Myometrial cell (primary cell): Measurements from ENCODE around the genes FAM216B, EPSTI1, ENOX1 and SMIM2.

DNA sequence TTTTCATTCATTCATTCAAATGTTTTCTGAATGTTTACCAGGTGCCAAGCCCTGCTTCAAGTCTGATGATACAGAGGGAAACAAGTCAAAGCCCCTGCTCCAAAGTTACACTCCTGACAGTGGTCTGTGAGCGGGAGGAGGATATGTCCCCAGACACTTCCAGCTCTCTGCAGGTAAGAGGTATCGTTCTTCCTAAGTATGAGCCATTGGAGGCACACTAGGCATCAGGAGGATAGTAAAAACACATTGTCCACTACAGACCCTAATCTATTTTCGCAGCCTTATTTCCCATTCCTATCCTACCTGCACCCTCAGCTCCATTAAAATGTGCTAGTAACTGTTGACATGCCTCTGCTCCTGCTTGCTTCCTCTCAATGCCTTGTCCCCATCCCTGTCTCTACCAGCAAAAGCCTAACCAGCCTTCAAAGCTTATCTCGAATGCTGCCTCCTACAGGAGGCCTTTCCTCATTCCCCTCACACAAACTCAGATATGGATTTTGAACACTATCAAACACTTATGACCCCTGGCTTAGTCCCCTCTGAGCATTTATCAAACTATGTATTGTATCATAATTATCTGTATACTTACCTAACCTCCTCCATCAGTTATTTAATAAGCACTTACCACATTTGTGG is 6.2 kb upstream of the WBP4 start:
- RAMPAGE, long total RNA, result no peak

DNA sequence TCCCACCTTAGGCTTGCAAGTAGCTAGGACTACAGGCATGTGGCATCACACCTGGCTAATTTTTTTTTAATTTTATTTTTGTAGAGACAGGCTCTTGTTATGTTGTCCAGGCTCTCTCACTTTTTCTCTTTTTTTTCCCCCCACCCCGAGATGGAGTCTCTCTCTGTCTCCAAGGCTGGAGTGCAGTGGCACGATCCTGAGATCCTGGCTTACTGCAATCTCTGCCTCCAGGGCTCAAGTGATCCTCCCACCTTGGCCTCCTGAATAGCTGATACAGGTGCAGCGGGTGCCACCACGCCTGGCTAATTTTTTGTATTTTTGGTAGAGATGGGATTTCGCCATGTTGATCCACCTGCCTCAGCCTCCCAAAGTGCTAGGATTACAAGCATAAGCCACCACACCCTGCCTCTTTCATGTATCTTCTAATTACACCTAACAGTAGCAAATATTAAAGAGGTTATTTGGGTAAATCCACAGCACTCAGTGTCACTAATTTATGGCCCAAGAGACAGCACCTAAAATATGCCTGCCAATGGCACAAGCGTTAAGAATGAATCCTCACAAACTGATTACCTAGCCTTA is 4.0 kb upstream of the WBP4 start:
- RAMPAGE, long total RNA, result no peak

DNA sequence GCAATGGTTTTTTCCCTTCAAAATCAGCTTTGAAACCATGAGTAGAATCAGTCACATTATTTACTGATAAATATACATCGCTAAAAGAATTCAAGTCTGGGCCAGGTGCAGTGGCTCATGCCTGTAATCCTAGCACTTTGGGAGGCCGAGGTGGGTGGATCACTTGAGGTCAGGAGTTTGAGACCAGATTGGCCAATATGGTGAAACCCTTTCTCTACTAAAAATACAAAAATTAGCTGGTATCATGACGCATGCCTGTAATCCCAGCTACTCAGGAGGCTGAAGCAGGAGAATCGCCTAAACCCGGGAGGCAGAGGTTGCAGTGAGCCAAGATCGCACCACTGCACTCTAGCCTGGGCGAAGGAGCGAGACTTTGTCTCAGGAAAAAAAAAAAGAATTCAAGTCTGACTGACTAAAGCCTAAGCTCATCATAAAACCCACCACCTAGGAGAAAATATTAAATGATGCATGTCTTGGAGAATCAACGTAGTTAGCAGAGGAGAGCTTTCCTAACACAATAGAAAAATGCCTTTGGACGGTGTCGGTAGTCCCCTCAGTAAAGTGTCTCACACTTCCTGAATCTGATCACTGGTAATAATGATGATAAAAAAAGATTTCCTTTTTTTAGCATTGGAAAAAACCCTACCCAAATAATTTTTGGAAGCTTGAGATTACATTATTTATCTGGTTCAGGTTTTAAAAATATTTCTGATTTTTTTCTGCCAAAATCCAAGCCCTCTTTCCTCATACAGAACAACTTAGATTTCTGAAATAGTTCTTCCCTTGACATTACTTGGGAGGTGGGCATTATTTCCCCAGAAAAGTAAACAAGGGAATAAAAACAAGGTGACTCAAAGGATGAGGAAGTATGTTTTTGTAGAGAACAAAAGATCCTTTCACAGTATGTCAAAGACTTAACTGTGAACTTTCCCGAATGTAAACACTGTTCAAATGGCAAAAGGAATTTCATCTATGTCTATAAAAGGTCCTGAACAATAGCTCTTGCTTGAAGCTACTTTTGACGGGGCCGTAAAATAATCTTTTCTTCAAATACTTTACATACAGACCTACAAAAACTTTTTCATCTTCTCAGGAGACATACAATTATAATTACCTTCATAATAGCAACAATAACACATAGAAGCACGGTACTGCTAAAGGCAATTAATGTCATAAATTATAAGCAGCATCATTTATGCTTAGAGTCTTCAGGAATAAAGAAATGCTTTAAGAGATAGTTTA is 190.7 kb downstream of the RGCC start:
- RAMPAGE, long total RNA, result no peak

- RAMPAGE, long total RNA, result no peak
Observed at GRCh38 chr13:41720712-41721905, 239.8 kb downstream of the VWA8 start.

- RAMPAGE, long total RNA, result no peak
Observed at GRCh38 chr13:42083337-42083985, 35.0 kb downstream of the DGKH start.

GRCh38 chr13:42108264-42108897 is 59.9 kb downstream of the DGKH start:
- RAMPAGE, long total RNA, result no peak

DNA sequence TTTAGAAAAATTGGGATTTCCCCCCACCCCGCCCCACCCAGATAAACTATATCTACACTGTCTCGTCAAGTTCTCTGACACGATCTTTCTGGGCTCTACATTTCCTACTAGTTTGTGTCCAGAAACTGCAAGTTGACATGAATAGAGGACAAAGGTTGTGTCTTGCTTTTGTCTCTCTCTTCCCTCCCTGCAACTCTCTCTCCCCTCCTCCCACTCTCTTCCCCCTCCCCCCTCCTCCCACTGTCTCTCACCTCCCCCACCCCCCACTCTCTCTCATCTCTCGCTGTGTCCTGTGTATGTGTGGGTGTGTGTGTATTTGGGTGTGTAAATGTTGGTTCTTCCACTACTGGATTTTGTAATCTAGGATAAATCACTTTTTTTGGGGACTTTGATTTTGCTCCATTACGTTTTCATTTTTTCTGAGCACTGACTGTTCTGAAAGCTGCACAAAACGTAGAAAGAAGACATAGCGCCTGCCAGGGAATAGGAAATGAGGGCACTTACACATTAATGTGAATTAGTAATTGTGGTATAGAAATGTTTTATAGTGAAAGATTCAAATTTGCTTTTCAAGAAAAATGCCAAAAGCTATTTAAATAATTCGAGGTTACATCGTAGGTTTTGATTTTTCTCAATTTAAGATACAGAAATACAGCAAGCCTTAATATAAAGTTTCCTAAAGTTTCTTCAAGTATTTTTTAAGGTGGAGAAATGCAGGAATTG is 48.5 kb downstream of the AKAP11 start:
- RAMPAGE, long total RNA, result no peak

DNA sequence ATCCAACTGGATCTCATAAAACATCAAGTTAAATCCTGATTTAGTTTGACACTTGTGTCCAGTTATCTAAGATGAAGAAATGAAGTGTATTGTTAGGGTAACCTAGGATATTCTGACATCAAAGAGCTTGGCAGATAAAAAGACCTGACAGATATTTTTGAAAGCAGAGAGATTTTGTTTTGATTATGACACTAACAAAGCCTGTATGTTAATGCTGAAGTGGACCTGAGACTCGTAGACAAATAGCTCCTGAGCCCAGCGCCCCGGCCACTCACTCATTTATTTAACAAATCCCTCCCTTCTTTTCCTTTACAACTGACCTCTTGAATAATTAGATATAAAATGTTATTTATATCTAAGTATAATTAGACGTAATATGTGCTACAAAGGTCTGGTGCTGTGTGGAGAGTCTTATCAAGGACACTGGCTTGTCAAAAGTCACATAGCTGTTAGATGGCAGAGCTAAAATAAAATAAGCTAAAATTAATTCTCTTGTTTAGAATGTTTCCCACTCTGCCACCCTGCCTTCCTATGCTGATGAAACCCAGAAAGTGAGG is 73.1 kb upstream of the FAM216B start:
- RAMPAGE, long total RNA, result no peak

DNA sequence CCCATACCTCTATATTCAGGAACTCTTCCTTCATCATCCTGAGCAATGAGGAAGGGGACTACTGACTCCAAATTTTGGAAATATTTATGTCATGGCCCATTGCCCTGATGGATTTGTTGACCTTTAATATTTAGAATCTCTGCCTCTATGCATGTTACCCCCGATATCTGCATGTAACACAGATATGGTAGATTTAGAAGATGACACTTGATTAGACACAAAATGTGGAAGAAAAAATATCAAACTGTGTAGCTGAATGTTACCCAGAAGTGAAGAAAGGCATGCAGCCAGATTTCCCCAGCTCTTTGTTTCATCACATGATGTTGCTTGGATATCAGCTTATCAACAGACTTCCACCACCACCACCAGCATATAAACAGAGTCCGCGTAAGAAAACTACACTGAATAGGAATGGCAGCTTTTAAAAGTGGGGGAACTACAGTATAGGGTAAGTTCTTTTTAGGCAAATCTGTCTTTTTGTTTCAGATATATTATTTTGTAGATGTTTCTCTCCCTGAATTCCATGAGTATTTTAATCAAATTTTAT is at the start of gene FAM216B:
Gene FAM216B, plus strand, starts transcription at position 368 of the 547 bp plus-strand sequence.
- RAMPAGE, long total RNA, result no peak

- RAMPAGE, long total RNA, result no peak
Observed at GRCh38 chr13:42968916-42969268, 23.1 kb downstream of the EPSTI1 start.

DNA sequence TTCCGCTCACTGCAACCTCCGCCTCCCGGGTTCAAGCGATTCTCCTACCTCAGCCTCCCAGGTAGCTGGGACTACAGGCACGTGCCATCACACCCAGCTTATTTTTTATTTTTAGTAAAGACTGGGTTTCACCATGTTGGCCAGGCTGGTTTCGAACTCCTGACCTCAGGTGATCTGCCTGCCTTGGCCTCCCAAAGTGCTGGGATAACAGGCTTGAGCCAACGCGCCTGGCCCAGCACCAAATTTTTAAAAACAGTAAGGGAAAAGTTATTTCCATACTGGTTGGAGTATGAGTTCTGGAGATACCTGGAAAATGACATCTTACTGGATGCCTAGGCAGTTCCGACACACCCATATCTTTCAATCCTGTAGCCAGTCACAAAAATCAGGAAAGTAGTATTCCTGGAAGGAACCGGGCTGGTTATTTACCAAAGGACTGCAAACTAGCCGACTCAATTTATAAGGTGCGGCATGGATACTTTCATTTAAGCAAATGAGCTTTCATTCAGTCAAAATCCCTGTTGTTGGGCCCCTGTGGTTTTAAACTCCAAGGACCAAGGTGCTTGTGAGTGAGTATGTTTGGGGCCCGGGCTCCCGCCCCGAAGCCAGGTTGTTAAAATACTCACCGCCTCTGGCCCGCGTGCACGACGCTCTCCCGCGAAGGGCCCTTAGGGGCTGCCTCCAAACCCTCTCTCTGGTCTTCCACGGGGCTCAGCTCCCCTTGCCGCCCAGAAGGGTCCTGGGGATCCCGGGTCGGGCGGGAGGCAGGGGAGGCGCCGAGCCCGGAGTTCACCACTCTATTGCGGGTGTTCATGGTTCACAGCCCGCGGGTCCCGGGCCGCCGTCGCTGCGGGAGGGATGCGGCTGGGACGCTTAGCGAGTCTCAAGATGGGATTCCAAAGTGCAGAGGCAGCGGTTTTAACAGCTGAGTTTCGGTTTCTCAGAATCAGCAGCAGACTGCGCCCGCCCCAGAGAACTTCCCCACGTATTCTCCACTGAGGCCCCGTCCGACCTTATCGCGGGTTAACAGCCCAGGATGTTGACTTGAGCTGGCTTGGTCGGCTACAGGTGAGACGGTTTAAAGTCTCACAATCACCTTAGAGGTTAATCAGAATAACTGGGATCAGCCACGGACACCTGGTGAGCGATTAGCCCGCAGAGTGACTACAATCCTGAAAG is at the start of gene EPSTI1:
Gene EPSTI1, minus strand, starts transcription at position 890 of the 1,179 bp plus-strand sequence.
- RAMPAGE, long total RNA, result start-site peak on the minus strand centred at position 868 of the sequence, 51 bp wide, 275 and 46 reads in 2 replicates

DNA sequence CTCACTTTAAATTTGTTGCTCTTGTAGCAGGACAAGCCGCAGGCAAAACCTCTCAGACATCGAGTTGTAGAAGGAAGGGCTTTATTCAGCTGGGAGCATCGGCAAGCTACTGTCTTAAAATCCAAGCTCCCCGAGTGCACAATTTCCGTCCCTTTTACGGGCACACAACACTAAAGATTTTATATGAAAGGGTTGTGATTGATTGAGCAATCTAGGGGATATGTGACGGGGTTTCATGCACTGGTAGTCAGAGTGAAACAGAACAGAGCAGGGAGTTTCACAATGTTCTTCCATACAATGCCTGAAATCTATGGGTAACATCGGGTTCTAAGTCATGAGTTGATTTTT is 21.9 kb downstream of the DNAJC15 start:
- RAMPAGE, long total RNA, result no peak

DNA sequence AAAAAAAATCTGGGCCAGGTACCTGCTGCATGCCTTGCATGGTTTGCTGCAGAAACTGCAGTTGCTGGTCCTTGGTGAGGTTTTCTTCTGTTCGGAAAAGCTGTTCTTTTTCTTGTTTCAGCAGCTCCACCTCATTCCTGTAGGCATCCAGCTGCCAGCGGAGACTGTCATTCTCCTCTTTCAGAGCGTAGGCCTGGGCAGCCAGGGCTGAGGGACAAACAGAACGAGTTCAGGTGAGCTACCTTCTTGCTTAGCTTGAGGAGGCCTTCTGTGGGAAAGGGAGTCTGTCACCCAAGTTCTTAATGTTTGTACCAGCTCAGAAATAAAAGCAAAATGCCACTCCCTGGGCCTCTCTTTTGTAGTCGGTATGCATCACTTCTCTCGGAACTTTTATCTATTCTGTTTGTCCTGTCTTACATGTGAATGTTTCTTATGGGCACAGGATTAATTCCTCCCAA is 275.0 kb downstream of the DNAJC15 start:
- RAMPAGE, long total RNA, result no peak

DNA sequence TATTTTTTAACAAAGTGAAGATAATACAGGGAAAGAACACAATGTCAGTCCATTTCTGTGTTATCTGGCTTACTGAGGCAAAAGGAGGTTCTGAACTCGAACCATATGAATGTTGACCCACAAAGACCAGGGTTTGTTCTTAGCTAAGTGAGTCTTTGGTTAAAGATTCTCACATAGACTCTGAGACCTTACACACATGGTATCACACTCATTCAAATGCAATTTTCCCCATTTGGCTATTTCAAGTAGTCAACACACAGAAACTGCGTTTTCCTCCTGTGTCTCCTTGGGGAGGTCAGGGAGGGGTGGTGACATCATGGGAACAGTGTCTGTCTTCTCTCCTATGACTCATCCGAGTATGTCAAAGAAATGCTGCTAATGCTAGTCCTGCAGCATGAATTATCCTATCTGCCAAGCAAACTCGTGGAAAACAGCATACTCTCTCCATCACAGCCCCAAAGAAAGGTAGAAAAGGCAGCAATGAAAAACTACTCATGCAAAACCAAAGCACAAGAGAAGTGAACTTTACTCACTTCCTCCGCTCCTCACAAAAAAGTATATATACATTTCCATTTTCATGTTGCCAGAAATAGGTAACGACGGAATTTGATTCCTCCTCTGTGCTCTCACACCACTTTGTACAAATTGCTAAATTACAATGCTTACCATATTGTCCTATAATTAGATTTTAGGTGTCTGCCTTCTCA is 100.2 kb downstream of the ENOX1 start:
- RAMPAGE, long total RNA, result no peak

GRCh38 chr13:43786410-43787732 is at the start of gene ENOX1:
Gene ENOX1 (minus strand): TSS chr13:43786972.
- RAMPAGE, long total RNA, result no peak

DNA sequence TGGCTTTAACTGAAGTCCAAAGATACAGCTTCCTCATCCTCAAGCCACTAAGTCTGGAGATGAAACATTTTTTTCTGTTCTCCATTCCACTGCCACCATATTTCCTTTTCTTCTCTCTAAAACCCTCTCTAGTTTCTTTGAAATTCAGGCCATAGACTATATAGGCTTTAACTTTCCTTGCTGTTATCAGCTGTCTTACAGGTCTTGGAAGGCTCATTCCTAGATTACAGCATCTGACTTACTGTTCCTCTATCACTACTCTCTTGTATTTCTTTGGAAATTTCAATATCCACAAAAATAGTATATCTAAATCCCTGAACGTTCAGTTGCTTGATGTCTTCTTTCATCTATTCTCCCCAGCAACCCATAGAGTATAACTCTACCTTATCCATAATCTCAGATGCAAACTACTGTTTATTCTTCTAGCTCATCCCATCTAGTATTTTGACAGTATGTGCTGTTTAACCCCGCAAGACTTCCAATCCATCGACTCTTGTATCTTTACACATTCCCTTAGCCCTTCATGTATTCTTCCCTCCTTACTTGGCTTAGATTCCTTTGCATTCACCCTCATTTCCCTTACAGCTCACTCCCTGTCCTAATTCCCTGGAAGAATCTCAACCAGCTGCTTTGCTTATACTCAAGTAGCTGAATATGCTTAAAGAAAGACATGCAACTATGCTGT is 7.7 kb downstream of the CCDC122 start:
- RAMPAGE, long total RNA, result no peak

- RAMPAGE, long total RNA, result no peak
Observed at GRCh38 chr13:43908737-43909366, 29.1 kb downstream of the LACC1 start.

DNA sequence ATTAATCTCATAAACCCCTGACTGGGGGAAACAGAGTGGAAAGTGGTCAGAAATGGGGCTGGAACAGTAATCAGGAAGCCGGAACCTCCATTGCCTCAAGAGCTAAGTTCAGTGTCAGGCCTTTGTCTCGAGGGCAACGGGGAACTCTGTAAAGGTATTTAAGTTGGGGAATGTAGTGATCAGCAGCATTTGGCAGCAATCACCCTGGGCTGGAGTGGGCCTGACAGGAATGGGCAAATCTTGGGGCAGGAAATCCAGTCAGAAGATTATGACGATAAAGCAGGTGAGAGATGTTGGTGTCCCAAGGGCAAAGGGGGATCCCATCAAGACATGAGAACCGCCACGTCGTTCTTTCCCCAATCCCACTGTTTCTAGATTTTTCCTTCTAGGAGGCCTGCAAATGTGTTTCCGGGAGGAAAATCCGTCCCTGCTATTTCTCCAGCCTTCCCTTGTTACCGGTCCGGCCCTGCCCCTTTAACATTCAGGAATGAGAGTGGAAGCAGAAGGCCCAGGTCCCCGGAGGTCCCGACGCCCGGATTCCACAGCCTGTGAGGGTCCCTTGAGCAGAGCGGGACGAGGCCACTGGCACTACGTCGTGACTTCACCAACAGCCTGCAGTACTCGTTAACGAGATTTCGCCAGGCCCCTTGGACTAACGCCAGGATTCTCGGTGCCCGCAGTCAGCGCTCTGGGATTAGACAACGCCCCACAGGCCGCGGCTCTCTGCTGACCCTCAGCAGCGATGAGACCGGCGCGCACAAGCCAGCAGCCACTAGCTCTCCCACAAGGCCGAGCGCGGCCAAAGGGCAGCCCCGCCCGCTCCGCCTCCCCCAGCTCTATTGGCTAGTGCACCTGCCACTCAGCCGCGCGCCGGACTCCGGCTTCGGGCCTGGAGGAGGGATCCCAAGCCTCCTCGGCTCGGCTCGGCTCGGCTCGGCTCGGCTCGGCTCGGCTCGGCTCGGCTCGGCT is 19.6 kb downstream of the SMIM2 start:
- RAMPAGE, long total RNA, result no peak

DNA sequence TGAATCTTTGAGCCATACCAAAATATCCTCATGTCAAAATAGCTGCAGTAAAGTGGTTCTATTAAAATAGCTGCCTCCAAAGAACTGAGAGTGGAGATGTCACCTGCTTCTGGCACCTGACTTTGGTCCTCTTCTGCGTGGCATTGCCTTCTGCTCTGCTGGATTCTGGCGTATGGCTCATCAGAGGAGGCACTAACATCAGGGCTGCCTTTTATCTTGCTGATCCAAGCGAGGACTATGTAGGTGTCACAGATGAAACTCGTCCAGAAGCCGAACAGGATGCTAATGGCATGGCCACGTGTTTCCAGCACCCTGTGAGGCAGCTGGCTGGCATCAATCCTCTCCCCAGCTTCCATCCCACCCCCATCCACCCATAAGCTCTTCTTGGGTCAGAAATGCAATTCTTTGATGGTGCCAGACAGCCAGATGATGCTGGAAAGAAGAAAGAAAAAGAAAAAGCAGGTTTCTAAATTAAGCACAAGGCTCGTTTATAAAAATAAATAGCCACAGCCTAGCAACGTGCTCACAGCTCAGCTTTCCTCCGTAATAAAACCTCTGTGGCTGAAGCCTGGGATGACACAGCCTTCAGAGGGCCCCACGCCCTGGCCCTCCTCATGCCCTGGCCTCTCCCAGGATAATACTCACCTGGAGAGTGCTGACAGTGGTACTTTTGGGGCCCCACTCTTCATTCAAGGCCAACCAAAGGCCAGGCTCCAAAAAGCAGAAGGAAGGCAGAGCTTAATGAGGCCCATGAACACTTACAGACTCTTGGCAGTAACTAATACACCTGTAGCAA is at the start of gene SMIM2:
Gene SMIM2, minus strand, starts transcription at position 758 of the 796 bp plus-strand sequence.
- RAMPAGE, long total RNA, result no peak

GRCh38 chr13:44309705-44310355 is 63.8 kb upstream of the SERP2 start:
- RAMPAGE, long total RNA, result no peak